Amniotic epithelial cell (primary cell): Measurements from ENCODE around the gene GCNT3.

DNA sequence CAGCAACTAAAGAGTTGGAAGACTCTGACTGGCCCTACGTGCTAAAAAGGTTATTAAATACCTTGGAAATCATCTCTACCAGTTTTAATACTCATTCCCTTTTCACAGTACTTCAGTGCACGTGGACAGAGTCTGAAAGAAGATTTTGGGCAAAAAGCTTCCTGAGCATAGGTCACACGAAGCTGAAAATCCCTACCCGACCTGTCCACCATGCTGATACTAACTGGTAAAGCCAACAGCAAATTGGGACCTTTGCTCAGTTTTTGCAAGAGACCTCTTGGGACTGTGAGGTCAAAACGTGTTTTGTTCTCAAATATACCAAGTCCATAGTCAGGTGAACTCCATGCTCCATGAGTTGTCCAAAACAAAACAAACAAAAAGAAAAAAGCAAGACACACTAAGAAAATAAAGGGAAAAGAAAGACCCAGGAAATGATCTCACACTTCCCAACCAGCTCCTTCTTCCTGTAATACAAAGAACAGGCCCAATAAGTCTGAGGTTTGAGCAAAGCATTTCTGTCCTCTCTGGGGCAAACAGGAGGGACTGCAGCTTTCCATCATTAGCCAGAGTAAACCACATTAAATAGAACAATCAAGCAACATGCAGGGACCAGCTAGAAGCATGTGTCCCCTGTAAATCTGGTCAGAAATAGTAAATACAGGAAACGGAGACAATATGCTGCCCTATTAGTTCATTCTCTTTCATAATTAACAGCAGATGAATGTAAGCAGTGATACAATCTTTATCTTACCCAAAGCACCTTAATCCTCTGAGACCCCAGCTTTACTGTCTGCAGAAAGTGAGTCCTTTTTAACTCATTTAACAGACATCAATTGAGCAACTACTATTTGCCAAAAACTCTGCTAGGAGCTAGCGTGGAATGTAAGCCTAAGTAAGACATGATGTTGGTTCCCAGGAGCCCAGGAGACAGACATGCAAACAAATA, 125.1 kb upstream of the LIPC start:
- RRBS: no CpG with 5 or more reads among the region's 7 CpGs

GRCh38 chr15:58310043-58310273, 121.8 kb upstream of the LIPC start:
- RRBS: no CpG with 5 or more reads among the region's 4 CpGs

- RRBS: no CpG with 5 or more reads among the region's 10 CpGs
These were observed 29.9 kb upstream of the LIPC start for GRCh38 chr15:58401764-58402443.

DNA sequence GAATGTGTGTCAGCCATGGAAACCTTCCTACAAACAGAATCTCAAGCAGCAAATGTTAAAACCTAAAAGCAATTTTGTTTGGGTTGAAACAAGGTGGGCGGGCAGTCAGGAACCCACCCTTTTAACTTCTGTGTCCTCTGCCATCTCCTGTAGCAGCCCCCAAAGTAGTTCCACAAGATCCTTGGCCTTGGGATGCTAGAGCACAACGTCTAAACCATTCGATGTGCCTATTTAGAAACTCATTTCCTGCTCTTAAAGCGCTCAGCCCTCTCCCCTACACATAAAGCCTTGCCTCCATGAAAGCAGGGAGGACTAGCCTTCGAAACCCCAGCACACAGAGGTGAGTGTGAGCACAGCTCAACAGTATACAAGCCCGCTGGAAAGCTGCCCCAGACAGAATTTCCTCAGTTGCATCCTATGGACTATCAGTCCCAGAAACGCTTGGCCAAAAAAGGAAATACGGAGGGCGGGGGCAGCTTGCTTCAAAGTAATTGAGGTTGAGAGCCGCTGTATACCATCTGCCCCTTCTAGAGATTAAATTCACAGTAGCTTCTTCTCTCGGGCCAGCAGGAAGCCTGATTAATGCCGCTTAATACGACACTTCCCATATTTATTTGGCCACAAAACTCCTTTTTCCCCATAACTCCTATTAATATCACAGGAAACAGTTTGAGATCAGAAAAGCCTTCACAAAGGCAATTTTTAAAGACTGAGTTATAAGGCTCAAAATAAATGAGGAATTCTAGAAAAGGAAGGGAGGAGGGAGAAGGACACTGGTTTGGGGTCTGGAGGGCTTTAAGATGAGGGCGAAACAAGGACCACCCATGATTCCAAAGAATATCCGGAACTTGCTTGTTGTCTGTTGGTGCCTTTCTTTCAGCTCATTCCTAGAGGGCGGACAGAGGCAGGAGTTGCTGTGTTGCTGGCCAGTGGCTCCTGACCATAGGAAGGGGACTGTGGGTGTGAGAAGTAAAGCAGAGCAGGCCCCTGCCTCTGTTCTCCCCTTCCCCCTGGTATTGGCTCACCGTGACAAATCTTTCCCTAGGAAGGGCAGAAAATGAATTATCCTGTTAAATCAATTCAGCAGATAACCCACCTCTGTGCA, 88.7 kb downstream of the LIPC start:
- RRBS: no CpG with 5 or more reads among the region's 17 CpGs

GRCh38 chr15:58770821-58771060, 361 bp upstream of the MINDY2 start:
- RRBS: 2% methylated on average over 3 of the region's 10 CpGs

- RRBS: no CpG with 5 or more reads among the region's 7 CpGs
These were observed 39.7 kb downstream of the SLTM start for GRCh38 chr15:58893707-58894326.

DNA sequence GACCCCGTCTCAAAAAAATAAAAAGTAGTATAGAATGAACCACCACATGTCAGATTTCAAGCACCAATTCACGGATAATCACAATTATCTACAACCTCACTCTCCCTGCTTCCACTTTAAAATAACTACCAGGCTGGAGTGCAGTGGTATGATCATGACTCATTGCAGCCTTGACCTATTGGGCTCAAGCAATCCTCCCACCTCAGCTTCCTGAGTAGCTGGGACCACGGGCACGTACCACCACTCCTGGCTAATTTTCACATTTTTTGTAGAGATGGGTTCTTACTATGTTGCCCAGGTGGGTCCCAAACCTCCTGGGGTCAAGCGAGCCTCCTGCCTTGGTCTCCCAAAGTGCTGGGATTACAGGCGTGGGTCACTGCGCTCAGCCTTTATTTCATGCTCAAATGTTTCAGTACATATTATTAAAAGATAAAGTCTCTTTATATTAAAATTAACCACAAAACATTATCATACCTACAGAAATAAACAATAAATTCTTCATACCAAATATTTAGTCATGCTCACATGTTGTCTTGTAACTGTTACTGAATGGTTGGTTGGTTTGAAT, 38.0 kb upstream of the LDHAL6B start:
- RRBS: no CpG with 5 or more reads among the region's 7 CpGs

GRCh38 chr15:59208533-59209017, 1.9 kb downstream of the LDHAL6B start:
- RRBS: no CpG with 5 or more reads among the region's 8 CpGs

- RRBS: no CpG with 5 or more reads among the region's 11 CpGs
These were observed 62.7 kb downstream of the MYO1E start for GRCh38 chr15:59309864-59310522.

DNA sequence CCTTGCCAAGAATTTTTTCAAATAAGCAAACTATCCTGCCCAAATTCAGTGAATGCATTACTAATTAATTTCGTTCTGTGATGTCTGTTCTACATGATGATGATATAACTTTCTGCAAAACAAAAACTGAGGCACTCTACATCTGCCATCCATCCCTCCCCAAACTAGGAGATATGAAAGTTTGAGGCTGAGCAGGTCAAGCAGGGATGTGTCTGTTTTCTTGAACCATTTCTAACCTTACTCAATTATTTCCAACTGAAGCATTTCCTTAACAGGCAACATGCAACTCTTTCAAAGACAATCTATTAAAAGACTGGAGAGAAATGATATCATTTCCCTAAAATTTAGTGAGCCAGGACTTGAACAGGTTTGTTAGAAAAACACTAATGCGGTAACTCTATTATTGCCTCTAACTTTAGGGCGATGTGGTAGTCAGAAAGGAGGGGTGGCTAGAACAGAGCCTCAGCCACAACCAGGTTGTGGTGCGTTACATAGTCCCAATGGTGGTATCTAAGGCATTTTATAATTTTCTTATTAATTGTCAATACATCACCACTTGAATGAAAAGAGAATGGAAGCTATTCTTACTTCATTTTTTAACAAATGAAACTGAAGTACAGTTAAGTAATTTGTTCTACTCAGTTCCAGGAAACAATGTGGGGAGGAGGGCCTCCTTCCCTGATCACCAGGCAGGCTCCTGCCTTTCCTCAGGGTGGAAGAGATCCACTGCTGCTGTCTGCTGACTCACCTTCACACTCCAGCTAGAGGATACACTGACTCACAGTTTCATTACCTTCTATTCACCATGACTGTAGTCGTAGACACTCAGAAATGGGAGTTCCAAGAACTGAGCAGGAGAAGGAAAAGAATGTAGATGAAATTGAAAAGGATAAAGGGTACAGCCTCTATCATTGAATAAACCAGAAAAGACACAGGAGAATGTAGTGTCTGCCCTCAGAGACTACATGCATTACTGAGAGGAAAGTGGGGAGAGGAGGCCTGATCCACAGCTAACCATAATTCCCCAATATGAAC, 22.8 kb downstream of the MYO1E start:
- RRBS: no CpG with 5 or more reads among the region's 5 CpGs

GRCh38 chr15:59410388-59410756, 27.6 kb upstream of the FAM81A start:
- RRBS: no CpG with 5 or more reads among the region's 1 CpG

DNA sequence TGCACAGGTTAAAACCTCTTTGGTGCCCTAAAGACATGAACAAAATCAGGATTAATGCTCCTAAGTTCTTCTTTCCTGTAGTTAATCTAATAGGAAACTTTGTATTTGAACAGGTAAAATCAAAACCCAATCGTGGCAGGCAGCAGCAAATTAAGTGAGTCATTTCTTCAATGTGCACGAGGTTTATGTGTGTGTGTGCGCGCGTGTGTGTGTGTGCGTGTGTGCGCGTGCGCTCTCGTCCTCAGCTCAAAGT, 851 bp downstream of the FAM81A start:
- RRBS: no CpG with 5 or more reads among the region's 10 CpGs

DNA sequence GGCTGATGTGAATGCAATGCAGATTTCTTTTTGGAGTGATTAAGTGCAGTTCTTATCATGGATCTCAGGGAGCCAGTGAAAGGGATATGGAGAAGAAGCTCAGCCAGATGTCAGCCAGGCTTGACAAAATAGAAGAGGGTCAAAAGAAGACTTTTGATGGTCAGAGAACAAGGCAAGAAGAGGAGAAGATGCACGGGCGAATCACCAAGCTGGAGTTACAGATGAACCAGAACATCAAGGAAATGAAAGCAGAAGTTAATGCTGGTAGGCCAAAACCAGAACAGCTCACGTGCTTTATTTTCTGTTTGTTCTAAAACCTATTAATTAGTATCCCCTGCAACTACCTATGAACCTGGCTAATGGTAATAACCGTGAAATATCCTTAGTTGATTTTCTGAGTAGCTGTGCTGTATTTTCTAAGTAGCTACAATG, 78.6 kb downstream of the FAM81A start:
- RRBS: no CpG with 5 or more reads among the region's 4 CpGs

GRCh38 chr15:59611401-59611985, at the start of gene GCNT3:
GCNT3 (plus strand) TSS chr15:59611783.
- RRBS: no CpG with 5 or more reads among the region's 4 CpGs

DNA sequence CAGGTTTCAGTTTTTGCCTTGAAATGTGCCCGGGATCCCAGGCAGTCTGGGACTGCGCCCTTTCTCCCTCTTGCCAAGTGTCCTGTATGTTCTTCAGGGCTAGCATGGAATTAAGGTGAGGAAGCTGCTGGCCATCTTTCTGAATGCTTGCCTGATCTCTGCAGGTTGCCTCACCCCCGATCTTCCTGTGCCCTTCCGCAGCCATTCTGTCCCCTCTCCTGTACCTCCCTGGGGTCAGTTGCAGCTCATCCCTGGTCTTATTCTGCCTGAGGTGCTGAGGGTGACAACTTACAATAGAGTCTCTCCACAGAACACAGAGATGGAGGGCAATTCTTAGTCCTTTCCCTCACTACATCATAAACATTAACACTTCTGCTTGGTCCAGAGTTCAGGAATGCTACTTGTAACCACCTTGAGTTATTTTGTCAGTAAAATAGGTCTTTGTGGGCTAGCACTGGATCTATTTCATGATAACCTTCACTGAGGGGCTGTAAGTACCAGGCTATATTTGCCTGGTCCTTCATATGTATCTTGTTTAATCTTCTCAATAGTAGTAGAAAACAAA, 1.1 kb downstream of the GCNT3 start:
- RRBS: no CpG with 5 or more reads among the region's 4 CpGs

DNA sequence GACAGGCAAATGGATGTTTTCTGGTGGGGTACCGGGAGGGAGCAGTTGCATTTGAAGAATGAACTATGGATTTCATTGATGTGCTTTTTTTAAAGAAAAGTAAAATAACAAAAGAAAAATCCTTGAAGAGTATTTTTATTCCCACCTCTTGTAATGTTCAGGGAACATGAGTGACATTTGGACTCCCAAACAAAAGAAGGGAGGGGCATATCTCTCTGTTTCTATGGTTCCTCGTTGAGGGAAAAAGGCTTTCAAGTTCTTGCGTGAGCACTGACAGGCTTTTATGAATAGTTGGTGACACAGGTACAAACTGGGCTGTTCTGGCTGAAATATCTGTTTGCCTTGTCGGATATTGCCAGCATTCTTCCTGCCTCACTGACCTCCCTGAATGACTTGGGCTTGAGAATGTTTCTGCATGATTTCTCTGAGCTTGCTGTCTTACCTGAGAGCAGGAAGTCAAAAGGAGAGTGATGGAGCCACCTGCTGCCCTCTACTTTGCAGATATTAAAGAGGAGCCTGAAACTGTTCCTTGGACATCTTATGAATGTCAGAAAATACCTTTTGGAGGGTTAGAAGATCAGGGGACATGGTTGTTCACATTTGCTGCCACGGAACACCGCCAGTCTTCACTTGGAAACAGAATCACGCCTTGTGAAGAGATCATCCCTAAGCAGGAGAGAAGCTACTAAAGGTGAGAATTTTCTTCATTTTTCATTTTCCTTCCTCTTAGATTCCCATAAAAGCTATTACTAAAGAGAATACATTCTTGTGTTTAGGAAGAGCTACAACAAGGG, 4.8 kb downstream of the GCNT3 start:
- RRBS: no CpG with 5 or more reads among the region's 7 CpGs

DNA sequence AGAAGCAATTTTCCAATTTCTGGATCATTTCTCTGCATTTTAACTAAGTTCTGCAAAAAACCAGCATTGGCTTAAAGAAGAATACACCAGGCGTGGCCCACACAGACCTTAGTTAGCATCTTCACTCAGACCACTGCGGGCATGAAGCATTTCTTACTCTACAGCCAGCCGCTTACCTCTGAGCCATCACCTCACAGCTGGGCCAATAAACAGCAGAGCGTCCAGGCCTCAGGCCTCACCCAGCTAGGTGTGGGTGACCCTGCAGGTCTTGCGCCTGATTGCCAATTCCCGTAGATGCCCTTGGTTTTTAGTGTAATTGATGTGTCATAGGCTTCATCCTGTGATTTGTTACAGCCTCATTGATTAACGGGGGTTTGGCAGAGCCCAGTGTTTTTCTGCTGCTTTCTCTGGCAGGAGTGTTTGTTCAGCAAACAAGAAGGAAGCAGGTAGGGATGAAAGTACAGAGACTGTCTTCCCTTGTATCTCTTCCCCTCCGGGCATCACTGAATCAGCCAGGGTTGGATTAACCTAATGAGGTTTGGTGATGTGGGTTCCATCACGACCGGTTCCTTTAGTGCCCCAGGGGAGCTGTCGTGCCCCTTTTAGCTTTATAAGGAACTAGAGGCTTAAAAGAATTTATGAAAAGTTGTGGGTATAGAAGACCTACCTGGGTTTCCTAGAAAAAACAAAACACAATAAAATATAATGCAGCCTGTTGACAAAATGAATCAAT, 49.6 kb upstream of the BNIP2 start:
- RRBS: 86% methylated on average over 3 of the region's 11 CpGs

DNA sequence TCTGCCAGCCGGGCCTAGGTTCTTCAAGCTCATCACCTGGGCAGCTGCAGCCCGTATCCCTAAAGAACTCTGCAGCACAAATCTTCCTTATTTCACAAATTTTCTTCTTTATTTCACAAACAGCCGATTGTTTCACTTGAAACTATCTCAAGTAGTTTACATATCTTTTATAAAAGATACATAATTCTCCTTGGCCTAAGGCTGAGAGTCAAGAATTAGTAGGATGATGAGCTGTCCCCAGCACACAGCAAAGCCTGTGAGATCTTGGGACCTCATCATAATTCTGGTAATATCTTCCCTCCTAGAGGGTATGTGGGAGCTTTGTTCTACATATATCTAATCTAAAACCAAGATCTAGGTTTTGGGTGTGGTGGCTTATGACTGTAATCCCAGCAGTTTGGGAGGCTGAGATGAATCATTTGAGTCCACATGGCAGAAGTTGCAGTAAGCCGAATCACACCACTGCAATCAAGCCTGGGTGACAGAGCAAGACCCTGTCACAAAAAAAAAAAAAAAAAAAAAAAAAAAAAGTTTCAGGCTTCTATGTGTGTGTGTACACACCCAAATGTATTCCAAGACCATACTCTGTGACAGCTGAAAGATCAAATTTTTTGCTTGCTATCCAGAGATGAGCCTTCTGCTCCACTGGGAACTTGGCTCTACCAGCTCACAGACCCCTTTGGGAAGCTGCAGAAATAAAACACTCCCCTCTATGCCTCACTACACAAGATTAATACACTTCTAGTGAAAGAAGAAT, 35.1 kb downstream of the ANXA2 start:
- RRBS: no CpG with 5 or more reads among the region's 4 CpGs

DNA sequence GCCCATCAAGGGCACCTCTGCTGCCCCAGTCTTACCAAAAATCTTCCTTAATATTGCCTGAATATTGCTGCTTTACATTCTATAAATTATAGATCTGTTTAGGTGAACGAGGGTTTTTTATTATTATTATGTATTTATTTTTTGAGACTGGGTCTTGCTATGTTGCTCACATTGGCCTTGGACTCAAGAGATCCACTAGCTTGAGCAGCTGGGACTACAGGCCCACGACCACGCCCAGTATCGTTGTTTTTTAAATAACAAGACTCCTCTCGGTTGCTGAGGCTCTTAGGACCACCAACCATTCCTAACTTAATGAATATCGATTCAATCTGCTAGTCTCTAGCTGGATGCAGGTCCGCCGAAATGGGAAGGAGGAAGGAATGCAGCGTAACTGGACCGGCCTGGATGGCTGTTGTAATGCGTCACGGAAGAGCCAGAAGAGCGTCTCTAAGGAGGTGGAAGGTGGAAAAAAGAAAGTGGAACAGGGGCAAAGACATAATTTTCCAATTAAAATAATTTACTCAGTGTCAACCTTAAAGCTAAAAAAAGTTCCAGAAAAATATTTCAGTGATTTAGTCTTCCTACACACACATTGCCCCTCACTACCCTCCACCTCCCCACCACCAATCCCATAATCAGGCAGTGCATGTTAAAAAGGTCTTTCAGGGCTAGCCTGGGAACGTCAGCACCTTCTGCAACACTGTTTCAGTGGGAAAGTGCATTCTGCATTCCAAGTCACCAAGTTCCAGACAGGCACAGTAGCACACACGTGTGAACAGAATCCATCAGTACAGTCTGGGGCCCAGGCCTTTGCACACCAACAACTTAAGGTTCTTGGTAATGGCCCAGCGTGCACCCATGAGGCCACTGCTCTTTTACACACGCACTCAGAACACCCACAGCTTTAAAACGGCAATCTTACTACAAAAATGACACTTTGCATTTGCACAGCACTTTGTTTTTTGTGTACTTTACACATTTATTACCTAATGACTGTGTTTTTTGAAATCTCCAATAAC, 1.5 kb downstream of the ANXA2 start:
- RRBS: no CpG with 5 or more reads among the region's 18 CpGs

DNA sequence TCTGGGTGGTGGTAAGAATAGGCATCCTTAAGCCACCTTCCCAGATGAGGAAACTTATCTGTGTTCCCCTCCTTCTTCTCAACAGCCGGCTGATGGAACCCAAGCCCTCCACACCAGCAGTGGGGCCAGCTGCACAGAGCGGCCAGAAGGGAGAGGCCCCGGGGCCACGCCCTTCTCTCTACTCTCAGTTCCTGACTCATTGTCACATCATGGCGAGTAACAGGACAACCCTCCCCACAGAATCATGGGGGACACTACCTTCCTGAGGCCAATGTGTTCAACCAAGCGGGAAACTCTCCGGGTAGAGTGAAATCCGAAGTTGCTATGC, 822 bp downstream of the ANXA2 start:
- RRBS: 5% methylated on average over 3 of the region's 8 CpGs